ENCODE measurements around the genes OR10AD1, CCNT1 and ARF3.

DNA sequence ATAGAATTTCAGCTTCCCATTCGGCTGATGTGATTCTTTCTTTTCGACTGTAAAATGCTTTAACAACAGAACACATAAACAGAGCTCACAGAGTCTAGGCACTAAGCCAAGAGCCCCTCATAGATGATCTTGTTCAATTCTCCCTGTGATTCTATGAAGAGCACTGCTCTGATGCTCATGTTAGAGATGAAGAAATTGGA lies 232.7 kb downstream of the RPAP3 start:
- RRBS, result no CpG with 5 or more reads among the region's 2 CpGs

GRCh38 chr12:47636910-47637339 lies 68.9 kb downstream of the RPAP3 start:
- RRBS, result no CpG with 5 or more reads among the region's 3 CpGs

- RRBS, result no CpG with 5 or more reads among the region's 14 CpGs
These were observed 54.4 kb downstream of the RPAP3 start for GRCh38 chr12:47651233-47652088.

- RRBS, result no CpG with 5 or more reads among the region's 10 CpGs
These were observed 9.4 kb upstream of the ENDOU start for GRCh38 chr12:47734569-47735235.

DNA sequence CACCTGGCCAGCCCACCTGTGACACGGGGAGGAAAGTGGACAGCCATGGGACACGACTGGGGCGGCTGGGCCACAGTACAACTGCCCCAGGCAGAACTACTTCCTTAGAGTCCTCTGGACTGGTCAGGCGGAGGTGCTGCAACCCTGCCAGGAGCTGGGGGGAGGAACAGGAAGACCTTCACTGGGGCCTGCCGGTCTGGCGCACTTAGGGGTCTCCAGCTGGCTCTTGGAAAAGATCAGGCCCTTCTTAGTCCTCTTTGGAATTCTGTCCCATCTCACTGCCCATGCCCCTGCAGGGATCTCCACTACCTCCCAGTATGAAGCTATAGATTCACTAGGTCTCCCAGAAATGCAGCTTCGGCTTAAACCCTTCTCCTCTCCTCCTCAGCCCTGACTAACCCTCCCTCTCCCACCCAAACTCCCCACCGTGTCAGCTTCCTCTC lies 596 bp downstream of the RAPGEF3 start:
- RRBS, result no CpG with 5 or more reads among the region's 8 CpGs

DNA sequence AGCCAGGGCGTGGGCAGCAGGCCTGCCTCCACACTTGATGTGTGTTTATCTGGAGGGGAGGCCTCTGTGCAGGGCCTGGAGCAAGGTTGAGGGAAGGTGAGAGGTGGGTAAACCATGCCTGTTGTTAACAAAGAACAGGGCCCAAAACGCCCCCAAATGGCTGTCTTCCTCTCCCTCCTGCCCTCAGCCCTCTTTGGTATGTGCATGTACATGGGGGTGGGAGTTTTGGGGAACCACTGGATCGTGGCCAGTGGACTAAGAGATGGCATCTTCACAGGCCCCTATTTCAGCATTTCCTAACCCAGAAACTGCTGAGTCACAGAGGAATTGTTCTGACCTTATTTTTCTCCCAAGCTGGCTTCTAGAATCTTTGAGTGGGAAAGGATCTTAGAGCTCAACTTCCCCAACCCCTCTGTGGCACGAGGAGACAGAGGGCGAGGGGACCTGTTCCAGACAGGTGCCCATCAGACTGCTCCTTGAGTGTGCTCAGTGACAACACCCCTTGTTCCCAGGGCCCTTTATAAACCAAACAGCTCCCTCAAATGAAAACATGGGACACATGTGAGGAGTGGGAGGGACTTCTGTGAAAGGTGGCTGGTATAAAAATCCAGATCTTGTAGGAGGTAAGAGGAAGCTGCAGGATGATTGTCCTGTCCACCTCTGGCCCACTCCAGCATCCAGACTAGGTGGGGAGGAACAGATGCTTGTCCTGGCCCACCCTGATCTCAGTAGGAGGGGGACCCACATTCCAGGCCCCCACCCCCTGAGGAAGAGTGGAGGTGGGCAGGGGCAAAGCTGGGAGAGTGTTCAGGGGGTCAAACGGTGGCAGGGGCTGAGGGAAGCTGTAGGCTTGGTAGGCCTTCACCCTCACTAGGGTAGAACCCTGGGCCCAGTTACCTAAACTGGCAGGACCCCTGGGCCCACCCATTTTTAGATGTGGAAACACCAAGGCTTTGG lies 3.8 kb downstream of the SLC48A1 start:
- RRBS, result no CpG with 5 or more reads among the region's 6 CpGs

DNA sequence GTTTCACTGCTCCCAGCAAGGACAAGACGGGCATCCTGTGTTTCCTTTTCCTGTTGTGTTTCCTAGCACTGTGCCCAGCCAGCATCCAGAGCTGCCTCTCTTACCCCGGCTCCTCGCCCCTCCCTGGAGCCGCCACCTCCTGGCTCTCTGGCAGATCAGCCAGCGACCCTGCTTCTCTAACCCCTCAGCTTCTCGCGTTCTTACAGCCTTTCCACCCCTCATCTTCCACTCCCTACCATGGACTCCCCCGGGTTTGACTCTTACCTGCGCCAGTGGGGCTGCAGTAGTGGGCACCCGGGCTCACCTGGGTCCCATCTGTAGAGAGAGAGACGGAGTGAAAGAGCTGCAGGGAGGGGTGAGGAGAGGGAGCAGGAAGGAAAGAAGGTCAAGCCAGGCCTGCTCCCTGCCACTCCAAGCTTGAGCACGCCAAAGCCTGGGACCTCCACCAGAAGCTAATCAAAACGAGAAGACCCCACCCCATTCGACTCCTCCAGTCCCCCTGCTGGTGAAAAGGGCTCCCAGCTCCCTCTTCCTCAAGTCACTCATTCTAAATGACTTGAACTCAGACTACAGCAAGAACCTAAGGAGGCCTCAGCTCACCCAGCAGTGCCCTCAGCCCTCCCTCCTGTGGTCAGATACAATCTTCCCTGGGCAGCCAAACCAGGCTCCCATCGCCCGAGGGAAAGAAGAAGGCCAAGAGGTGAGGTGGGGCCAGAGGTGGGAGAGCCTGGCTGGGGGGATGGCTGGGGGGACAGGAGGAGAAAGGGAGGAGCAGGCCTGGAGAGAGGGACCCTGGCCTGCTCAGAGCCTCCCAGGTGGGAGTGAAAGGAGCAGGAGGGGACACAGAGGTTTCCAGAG lies 17.5 kb downstream of the HDAC7 start:
- RRBS, result 90% methylated on average over 2 of the region's 16 CpGs

DNA sequence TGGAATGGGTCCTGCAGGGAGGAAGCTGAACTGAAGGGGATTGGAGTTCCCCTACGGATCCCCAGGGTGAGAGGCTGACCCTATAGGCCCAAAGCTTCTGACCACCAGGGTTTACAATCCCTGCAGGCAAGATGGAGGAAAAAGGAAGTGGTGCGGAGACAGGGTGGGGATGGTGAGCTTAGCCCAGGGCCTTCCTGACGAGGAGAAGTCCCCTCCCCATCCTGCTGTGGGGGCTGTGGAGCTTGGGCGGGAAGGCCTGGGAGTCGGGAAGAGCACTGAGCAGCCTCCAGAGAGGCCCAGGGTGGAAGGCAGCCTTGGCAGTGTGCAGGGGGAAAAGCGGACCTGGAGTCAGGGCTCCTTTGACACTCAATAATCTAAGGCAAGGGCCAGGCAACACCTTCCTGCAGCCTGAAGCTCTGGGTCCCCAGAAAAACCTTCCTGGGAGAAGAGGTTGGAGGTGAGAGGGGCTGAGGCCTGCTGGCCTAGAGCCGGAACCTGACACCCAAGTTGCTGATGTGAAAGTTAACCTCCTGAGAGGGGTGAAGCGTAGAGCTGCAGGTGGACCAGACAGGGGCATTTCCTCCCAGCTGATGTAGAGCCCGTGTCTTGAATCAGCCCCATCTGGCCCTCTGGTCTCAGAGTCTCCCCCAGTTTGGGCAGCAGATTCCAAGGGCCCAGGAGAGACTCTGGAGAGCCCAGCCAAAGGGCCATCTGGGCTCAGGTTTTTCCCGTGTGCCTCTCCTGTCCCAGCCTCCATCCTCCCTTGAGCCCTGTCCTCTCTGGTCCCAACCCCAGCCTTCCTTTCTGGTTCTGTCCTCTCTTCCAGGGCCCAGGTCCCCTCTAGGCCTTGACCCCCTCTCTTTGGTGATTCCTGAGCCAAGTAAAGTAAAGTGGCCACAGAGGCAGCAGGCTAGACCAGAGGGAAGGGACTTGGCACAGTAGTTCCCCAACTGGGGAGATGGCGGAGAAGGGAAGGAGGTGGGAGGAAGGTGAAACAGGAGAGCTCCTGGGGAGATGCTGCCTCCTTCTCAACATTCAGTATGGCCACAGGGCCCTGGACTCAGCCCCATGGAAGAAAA lies 5.9 kb downstream of the HDAC7 start:
- RRBS, result no CpG with 5 or more reads among the region's 11 CpGs

GRCh38 chr12:47842245-47842703 lies 22.6 kb upstream of the HDAC7 start:
- RRBS, result no CpG with 5 or more reads among the region's 9 CpGs

GRCh38 chr12:48175929-48176510 lies 7.4 kb upstream of the CCDC184 start:
- RRBS, result no CpG with 5 or more reads among the region's 1 CpG

DNA sequence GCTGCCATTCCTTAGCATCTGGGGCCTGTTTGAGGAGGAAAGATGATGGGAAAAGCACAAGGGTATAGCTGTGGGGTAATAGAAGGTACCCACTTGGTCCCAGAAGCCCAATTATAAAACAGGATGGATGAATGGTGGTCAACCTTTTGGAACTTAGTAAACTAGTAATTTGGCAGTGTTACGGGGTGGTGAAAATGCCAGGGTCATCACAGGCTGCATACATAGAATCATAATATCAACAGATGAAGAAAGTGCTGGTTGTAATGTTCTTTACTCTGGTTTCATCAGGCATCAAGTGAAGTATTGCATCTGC lies at the start of gene OR10AD1:
OR10AD1 (minus strand) TSS at position 18 of the 313 bp plus-strand sequence.
- RRBS, result no CpG with 5 or more reads among the region's 1 CpG

DNA sequence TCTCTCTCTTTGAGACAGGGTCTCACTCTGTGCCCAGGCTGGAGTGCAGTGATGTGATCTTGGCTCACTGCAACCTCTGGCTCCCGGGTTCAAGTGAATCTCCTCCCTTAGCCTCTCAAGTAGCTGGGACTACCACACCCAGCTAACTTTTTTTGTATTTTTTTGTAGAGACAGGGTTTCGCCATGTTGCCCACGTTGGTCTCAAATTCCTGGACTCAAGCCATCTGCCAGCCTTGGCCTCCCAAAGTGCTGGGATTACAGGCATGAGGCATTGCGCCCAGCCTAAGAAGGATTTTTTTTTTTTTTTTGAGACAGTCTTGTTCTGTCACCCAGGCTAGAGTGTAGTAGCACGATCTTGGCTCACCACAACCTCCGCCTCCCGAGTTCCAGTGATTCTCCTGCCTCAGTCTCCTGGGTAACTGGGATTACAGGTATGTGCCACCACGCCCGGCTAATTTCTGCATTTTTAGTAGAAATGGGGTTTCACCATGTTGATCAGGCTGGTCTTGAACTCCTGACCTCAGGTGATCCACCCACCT lies 7.2 kb downstream of the C12orf54 start:
- RRBS, result no CpG with 5 or more reads among the region's 9 CpGs

GRCh38 chr12:48653743-48654748 lies 28.0 kb downstream of the KANSL2 start:
- RRBS, result no CpG with 5 or more reads among the region's 7 CpGs

DNA sequence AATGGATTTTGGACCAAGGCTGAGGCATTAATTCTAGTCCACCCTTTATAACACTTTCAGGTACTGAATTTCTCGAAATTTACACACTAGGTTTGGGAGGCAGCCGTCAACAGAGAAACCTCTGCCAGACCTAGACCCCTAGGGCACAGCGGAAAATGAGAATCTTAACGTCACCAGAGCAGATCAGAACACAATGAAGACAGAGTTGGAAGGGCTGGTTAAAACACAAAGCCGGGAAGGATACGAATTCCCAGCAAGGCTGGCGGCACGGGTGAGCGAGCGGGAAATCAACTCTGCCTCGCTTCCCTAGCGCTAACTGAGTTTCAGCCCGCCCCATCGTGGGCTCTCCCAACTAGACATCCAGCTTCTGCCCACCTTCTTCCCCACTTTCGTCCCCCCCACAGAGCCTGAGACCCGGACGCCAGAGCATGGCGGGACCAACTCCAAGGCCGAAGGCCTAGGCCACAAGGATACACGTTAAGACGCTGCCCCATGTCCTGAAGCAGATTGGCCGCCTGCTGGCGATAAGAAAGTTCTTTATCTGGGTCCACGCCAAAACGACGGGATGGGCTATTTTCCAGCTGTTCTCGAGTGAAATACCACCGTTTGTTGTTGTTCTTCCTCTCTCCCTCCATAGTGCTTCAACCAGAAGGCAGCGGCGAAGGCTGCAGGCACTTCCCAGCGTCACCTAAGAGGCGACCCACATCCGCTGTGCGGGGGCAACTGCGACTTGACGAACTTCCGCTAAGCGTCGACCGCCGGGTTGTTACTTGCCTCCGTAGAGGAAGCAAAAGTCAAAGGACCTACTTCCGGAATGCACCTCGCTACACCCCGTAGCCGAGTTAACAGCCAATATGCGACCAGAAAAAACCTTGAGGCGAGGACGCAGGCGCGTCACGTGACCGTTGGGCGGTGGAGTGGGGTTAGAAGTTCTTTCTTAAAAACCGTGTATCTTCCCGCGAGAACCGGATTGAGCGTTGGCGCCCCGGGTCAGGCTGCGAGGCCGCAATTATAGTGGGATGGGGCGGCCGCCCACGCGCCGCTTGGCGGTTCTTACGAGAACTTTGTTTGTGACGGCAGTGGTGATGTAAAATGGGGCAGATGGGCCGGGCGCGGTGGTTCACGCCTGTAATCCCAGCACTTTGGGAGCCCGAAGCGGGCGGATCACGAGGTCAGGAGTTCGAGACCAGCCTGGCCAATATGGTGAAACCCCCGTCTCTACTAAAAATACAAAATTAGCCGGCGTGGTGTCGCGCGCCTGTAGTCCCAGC lies at the start of gene CCNT1:
CCNT1 (minus strand) TSS at position 667 of the 1,271 bp plus-strand sequence.
- RRBS, result 7% methylated on average over 2 of the region's 86 CpGs

DNA sequence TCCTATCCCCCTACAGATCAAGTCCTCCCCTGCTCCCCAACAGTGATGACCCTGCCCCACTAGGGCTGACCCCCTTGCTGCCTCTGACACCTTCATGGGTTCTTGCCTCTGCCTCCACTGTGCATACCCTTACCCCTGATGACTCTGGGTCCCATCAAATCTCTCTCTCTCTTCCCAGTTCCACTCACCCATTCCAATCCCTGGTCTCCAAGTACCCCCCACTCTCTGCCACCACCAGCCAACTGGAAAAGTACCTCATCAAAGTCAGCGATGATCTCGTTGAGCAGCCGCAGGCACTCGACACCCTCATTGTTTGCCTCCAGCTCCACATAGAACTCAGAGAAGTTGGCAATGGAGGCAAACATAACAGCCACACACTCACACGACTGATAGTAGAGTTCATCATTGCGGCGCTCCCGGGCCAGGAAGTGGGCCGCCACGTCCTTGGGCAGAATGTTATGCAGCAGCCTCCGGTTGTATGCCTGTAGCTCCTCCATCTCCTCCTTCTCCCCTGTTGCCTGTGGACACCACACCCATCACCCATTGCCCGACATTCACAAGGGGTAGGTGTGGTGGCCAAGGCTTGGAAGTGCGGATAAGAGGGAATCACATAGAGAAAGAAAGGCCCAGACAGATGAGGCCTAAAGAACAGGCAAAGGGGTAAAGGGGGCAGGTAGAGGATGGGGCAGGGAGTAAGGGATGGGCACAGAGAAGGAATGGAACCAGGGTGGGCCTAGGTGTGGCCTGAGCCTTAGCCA lies 17.3 kb downstream of the ADCY6 start:
- RRBS, result 89% methylated on average over 3 of the region's 13 CpGs

- RRBS, result no CpG with 5 or more reads among the region's 9 CpGs
These were observed 7.4 kb downstream of the ADCY6 start for GRCh38 chr12:48781225-48782067.

DNA sequence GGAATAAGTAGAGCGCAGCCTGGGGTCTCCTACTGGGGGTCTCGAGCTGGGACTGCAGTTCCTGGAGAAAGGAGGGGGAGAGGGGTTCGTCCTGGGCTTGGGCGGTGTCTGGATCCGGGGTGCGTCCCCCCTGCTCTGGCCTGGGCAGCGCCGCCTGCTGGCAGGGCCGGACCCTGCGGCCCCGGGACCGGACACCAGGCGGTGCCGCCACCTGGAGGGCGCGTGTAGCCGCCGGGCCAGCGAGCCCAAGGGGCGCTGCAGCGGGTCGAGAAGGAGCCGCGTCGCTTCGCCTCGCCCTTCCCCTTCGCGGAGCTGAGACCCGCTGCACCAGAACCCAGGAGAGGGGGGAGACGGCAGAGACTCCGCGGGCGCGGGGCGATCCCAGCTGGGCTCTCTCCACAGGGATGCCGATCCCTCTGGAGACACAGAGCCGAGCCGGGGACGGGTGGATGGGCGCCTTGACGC lies 3.7 kb upstream of the CACNB3 start:
- RRBS, result 2% methylated on average over 16 of the region's 42 CpGs

GRCh38 chr12:48957241-48958160 lies at the start of gene ARF3:
Gene ARF3, minus strand, starts transcription at chr12:48957487.
- RRBS, result under 1% methylated on average over 17 of the region's 49 CpGs

DNA sequence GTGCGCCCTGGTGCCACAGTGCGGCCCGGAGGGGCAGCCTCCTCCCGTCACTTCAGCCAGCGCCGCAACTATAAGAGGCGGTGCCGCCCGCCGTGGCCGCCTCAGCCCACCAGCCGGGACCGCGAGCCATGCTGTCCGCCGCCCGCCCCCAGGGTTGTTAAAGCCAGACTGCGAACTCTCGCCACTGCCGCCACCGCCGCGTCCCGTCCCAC lies 160 bp downstream of the WNT1 start:
- RRBS, result 2% methylated on average over 8 of the region's 24 CpGs

DNA sequence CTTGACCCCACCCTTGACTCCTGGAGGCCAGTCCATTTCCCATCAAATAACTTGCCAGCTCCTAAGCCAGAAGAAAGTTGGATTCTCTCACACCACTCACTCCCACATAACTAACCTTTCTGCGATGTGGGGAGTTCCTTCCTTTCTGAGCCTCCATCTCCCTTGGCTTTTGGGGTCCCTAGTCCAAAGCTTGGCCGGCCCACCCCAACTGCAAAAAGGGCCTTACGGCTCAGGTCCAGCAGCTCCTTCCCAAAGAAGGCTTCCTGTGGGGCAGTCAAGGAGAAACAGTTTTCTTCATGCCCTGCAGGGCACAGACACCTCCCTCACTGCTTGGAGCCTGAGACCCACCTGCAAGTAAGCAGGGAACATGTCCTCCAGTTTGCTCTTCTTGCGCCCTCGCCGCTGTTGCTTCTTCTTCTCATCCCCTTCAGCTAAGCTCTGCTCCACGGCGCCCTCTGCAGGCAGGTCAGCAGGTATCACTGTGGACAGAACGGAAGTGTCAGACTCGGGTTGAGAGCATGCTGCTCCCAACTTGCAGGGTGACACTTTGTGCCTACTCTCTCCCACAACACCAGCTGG lies 17.0 kb downstream of the KMT2D start:
- RRBS, result no CpG with 5 or more reads among the region's 10 CpGs

Data from SK-N-MC (cell line).